ENCODE data around the gene FKBP15.

- PRO-cap, result bidirectional peak, plus-strand start at chr9:113152992, minus-strand start at chr9:113152842
- RRBS, result no CpG with 5 or more reads among the region's 4 CpGs
Measured at GRCh38 chr9:113152558-113153120, 1.8 kb downstream of the SLC31A2 start.

DNA sequence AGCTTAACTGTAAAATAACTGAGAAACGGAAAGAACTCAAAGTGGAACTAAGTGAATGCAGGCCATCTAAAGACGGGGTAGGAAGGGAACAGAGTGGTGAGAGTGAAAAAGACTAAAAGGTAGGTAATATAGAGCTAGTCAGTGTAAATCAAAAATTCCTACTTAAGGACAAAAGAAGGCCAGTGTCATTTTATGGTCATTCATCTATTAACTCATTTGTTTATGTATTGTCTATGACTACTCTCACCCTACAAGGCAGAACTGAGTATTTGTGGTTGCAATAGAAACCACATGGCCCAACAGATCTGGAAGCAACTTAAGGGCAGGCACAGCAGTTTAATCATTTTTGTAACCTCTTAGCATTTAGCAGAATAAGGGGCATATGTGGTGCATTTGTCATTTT, 1.2 kb downstream of the FKBP15 start:
- PRO-cap, result no peak
- RRBS, result no CpG with 5 or more reads among the region's 2 CpGs

- PRO-cap, result bidirectional peak, plus-strand start at chr9:113221544, minus-strand start at chr9:113221249
- RRBS, result under 1% methylated on average over 15 of the region's 60 CpGs
Measured at GRCh38 chr9:113220870-113221643, at the start of gene FKBP15. Gene FKBP15 (minus strand): TSS chr9:113221277.

DNA sequence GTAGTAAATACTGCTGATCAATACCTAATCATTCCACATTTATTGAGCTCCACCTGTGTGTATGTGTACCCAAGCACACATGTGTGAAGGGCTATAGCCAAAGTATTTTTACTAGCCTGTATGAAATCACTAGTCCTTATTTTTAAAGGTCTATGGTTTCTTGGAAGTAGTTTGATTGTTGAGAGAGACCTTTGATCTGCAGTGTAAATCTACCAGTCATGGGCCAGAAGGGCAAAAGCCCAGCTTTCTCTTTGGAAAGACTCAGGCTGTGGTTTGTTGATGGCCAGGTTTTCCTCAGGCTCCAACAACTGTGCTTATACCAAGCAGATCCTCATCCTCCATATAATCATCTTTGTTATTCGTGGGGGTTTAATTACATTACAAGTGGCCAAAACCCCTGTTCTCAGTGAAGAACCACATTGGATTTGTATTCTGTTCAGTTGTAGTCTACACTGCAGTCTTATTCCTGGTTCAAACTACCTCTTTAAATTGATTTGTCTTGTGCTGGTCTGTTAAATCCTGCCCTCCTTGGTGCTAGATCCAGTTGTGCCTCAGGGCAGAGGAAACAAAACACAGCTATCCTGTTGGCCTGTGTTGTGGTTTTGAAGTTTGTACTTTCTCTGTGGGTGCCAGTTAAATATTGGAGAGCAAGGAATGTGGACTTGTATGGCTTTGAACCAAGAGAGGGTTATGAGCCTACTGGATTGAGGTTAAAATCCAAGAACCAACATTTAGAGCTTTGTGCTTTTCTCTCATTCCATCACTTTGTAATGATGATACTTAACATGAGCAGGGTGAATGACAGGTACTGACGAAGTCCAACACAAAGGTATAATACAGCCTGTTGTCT, 13.3 kb downstream of the CDC26 start:
- PRO-cap, result no peak
- RRBS, result no CpG with 5 or more reads among the region's 2 CpGs

GRCh38 chr9:113387405-113388084, 10.8 kb upstream of the HDHD3 start:
- PRO-cap, result no peak
- RRBS, result no CpG with 5 or more reads among the region's 6 CpGs

- PRO-cap, result no peak
- RRBS, result no CpG with 5 or more reads among the region's 9 CpGs
Measured at GRCh38 chr9:113397082-113397873, 3.8 kb downstream of the ALAD start.

GRCh38 chr9:113448468-113448887, 15.0 kb upstream of the RGS3 start:
- PRO-cap, result no peak
- RRBS, result no CpG with 5 or more reads among the region's 2 CpGs

DNA sequence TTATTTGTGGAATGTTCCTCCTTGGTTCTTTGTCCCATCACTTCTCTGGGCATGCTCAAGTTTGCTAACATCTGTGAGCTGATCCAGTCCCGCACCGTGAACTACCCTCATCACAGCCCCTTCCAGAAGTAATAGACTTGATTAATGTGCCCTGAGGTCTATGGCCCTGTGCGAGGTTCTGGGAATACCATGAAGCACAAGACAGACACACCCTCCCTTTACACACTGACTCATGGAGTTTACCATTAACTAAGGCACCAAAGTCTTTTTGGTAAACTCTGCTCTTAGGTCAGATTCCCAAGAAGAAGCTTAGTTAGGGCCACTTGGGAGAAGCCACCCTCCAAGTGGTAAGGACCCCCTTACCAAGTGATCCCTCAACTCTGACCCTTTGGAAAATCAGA, 56.2 kb downstream of the RGS3 start:
- PRO-cap, result no peak
- RRBS, result no CpG with 5 or more reads among the region's 3 CpGs

DNA sequence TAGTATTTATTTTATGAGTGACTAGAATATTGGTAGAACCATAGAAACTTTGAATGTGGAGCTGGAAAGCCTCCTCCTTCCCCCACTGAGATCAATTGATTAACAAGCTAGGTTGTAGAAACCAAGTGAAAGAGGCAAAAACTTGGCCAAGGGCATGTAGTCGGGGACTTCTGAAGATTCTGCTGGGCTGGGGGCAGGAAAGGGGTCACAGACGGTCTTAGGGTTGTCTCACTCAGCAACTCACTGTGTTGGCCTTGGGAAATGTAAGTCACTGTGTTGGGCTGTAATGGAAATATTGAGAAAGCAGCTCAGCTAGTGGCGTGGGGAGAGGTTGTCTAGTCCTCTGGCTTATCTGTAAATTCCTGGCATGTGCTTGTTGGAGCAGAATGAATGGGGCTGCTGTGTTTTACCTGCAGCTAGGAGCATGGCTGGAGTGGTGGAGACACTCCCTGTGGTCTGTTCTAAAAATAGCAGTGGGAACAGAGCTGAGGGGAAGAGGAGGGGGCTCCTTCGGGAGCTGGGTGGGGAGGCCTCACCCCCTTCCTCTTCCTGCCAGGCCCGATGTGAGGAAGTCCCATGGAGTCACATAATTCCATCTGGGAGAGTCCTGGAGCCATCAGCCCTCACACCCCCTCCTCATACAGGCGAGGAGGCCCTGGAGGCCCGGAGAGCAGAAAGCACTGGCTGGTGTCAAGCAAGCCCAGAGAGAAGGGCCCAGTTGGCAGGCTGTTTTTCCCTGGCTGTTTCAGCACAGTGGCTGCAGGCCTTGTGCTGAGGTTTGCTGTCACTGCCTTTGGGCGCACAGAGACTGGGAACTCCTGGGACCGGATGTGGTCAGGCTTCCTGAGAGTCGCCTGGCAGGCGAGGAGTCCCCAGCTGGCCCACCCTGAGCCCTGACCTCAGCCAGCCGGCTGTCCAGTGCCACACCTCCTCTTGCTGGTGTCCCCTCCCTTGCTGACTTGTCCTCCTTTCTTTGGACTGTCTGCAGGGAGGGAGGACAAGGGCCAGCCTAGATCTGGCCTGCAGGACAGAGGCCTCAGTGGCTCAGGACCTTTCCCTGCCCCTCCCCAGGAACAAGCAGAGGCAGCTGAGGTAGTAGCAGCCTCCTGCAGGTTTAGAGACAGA, 84.9 kb downstream of the RGS3 start:
- PRO-cap, result no peak
- RRBS, result 13% methylated on average over 3 of the region's 12 CpGs

DNA sequence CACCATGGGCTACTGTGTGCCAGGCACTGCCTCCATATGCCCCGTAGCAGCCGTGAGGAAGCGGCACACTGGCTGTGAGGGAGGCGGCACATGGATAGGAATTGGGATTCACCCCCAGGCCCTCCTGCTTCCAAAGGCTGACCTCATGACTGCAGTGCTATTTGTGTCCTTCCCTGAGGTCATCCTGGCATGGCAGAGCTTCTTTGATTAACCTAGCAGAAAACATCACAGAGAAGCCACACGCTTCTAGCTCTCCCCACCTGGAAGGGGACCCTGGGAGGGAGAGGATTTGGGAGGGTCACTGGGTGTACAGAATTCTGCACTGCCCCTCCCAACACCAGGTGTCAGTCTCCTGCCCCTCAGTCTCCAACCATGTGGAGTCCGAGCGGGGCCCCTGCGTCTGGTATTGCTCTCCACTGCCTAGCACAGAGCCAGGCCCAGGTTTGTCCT, 109.9 kb downstream of the RGS3 start:
- PRO-cap, result no peak
- RRBS, result no CpG with 5 or more reads among the region's 8 CpGs

- PRO-cap, result no peak
- RRBS, result no CpG with 5 or more reads among the region's 5 CpGs
Measured at GRCh38 chr9:113578877-113579491, 115.5 kb downstream of the RGS3 start.

- PRO-cap, result no peak
- RRBS, result no CpG with 5 or more reads among the region's 3 CpGs
Measured at GRCh38 chr9:113583216-113583611, 119.7 kb downstream of the RGS3 start.

DNA sequence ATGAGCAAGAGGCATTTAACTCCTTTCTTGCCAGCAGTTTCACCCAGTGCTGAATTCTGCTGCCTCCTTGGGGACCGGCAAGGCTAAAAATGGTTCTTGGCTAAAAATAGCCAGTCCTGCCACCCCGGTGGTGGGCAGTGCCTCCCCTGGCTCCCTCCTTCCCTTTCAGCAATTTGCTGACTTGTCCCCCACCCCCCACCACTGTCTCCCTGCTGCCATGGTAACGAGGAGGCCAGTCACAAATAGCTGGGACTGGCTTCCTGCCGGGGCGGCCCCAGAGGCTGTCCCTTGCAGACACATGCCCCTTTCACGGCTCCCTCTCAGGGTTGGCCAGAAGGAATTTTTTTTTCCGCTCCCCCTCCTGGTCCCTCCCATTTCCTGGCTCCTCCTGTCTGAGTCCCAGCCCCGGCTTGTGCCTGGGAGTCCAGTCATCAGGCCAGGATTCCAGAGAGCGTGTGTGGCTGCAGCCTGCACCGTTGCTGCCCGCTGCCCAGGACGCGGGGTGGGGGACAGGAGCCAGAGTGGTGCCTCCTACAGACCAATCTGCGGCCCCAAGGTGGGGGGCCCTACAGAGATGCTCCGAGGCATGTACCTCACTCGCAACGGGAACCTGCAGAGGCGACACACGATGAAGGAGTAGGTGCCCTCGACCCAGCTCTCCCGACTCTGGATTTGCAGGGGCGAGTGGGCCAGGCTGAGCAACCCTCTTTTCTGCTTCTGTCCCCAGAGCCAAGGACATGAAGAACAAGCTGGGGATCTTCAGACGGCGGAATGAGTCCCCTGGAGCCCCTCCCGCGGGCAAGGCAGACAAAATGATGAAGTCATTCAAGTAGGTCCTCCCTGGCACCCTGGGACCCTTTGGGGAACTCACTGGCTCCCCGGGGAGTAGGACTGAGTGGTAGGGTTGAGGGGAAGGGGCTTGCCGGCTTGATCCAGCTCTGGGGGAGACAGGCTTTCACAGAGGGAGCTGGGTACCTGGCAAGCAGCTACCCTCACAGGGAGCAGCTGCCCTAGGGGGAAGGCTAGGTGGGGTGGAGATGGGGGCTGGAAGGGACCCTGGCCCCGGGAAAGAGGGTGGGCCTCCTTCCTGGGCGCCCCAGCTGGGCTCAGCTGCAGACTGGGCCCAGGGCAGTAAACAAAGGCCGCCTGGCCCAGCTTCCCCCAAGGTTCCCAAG, 130.6 kb downstream of the RGS3 start:
- PRO-cap, result bidirectional peak, plus-strand start at position 439 of the sequence, minus-strand start at position 203 of the sequence
- RRBS, result 33% methylated on average over 1 of the region's 31 CpGs

- PRO-cap, result no peak
- RRBS, result 82% methylated on average over 2 of the region's 16 CpGs
Measured at GRCh38 chr9:113614722-113615444, 151.4 kb downstream of the RGS3 start.

- PRO-cap, result no peak
- RRBS, result no CpG with 5 or more reads among the region's 5 CpGs
Measured at GRCh38 chr9:113619418-113619960, 156.0 kb downstream of the RGS3 start.

GRCh38 chr9:113988957-113989408, 89.1 kb downstream of the AMBP start:
- PRO-cap, result no peak
- RRBS, result no CpG with 5 or more reads among the region's 10 CpGs

GRCh38 chr9:113992525-113992969, 85.6 kb downstream of the AMBP start:
- PRO-cap, result no peak
- RRBS, result no CpG with 5 or more reads among the region's 12 CpGs

- PRO-cap, result no peak
- RRBS, result 98% methylated on average over 4 of the region's 70 CpGs
Measured at GRCh38 chr9:114048975-114050093, 28.8 kb downstream of the AMBP start.

DNA sequence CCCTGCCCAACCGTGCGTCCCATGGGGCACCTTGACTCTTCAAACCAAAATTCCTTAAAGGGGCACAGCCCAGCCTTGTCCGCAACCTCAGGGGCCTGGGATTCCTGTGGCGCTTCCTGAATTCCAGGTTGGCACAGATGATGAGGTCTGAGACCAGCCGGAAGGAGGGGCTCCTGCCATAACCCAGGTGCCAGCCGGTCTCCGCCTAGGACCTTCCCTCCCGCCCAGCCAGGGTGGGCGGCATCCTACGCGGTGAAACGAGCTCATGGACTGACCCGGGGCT, 23.1 kb downstream of the AMBP start:
- PRO-cap, result no peak
- RRBS, result 95% methylated on average over 7 of the region's 13 CpGs

GRCh38 chr9:114093823-114094601, 5.1 kb downstream of the KIF12 start:
- PRO-cap, result no peak
- RRBS, result no CpG with 5 or more reads among the region's 11 CpGs

All from MCF 10A (cell line).